Peripheral blood mononuclear cell (primary cell): ENCODE data around the gene ERMARD.

- PRO-cap, 8 experiments, result no peak in any of the 8 experiments
Observed at GRCh38 chr6:169269222-169269962, 15.7 kb upstream of the THBS2 start.

GRCh38 chr6:169529869-169530245, 172.0 kb downstream of the WDR27 start:
- PRO-cap, 8 experiments, result no peak in any of the 8 experiments

DNA sequence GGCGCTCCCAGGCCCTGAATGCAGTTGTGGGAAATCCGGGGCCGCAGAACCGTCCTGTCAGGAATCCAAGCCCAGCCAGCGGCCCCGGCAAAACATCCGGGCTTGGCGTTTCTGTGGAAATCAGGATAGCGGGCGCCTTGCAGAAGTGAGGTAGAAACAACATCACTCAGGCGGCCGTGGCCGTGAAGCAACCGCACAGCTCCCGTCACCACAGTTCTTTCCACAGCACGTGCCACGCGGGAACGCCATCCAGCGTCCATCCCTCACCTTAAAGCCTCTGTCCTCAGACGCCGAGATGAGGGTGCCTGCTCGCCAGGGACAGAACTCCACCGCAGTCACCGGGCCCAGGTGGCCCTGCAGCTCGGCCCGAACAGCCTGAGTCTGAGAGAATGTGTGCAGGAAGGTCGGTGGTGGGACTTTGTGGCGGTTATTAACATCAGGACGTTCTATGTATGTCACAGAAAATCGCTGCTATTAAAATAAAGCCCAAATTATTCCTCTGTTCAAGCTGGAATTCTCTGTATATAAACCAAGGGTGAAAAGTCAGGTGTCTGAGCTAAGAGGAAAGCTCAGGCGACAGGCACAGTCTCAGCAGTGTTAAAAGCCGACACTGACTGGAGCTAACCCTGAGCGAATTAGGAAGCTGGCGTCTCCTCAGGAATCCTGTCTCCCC, 34.0 kb downstream of the WDR27 start:
- PRO-cap, 8 experiments, result no peak in any of the 8 experiments

- PRO-cap, 8 experiments, result peak in 6 of 8 experiments; most common plus-strand start chr6:169701428 (in 6); most common minus-strand start chr6:169701423 (in 1)
Observed at GRCh38 chr6:169701205-169701855, 499 bp downstream of the WDR27 start.

DNA sequence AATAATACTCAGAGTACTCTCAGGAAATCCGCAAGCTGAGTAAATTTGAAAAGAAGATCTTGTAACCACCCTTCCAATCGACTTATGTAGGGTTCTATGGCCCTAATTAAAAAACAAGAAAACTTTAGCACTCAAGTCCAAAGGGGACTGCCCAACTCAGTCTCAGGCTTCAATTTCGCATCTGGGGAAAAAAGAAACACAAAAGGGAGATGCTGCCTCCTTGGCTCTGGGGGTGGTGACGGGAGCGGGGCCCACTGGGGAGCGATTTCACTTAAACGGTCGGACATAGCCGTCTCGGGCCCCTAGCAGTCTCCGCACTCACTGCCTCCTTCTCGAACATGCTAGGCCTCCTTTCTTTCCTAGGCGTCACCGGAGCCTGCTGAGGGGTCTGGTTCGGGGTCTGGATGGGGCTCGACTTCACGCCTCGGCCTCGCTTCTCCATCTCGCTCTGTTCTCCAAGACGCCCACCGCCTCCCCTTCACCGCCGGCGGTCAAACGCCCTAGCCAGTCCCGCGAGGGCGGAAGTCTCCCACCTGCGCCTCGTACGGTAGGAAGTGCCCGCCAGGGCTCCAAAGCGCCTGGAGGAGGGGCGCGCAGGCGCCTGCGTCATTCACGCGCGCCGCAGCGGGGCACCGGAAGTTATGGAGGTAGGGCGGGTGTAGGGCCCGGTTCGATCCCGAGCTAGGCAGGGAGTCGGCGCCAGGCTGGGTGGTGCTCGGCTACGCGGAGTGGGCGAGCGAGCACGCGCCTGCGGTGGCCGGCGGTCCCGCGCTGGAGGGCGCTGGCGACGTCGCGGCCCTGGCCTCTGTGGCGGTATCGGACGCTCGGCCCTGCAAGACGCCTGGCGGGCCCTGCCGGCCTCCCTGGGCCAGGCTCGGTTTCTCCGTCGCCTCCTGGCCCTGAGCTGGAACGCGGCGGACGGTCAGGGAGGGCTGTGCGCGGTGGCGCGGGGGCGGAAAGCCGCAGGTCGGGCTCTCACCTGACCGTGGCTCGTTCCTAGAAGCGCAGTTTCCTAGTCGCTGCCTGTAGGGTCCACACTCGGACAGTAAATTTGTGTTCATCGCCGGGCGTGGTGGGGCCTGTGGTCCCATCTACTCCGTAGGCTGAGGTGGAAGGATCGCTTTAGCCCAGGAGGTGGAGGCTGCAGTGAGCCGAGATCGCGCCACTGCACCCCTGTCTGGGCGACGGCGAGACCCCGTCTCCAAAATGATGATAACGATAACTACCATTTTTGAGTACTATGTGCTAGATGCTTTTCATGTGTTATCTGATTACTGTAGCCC, at the start of gene ERMARD:
Gene ERMARD (plus strand): TSS at position 606 of the 1,283 bp plus-strand sequence.
- PRO-cap, 8 experiments, result peak in 8 of 8 experiments; most common plus-strand start position 688 of the sequence (in 8); most common minus-strand start position 546 of the sequence (in 4)

- PRO-cap, 8 experiments, result no peak in any of the 8 experiments
Observed at GRCh38 chr6:169765669-169766154, 14.3 kb downstream of the ERMARD start.

DNA sequence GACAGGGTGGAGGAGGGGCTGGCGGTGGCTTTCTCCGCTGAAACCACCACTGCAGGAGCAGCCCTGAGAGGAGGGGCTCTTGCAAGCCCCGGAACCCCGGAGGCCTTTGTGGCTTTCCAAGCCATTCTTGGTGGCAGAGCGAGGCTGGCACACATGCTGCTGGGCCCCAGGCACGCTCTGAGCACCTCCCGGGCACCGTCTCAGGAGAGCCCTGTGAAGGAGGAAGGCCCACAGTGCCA, 170.4 kb downstream of the ERMARD start:
- PRO-cap, 8 experiments, result no peak in any of the 8 experiments

DNA sequence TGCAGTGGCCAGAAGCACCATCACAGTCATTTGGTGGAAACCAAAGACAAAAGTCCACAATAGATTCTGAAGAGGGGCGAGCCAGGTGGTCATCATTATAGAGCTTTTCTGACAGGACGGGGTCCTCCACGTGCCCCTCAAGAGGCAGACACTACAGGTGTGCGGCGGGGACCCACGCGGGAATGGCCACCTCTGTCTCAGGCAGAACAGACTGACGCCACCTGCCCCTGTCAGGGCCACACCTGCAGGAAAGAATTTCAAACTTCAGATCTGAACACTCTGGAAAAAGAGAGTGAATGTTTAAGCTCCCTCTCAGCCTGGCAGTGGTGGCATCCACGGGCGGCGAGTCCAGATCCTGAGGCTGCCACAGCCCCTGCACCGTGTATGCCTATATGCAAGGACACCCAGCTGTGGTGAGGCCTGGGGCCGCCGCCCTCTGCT, 234.7 kb downstream of the ERMARD start:
- PRO-cap, 8 experiments, result no peak in any of the 8 experiments

DNA sequence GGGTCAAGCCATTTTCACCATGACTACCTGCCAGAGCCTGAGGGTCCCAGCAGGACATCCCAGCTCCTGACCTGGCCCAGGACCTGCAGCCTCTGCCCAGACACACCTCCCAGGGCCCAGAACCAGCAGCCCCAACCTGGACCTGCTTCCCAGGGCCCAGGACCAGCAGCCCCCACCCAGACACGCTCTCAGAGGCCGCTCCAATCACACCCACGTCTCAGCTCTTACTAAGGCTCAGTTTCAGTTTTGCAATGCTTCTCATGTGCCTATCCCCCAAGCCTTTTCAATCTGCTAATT, 253.4 kb downstream of the DLL1 start:
- PRO-cap, 8 experiments, result no peak in any of the 8 experiments

DNA sequence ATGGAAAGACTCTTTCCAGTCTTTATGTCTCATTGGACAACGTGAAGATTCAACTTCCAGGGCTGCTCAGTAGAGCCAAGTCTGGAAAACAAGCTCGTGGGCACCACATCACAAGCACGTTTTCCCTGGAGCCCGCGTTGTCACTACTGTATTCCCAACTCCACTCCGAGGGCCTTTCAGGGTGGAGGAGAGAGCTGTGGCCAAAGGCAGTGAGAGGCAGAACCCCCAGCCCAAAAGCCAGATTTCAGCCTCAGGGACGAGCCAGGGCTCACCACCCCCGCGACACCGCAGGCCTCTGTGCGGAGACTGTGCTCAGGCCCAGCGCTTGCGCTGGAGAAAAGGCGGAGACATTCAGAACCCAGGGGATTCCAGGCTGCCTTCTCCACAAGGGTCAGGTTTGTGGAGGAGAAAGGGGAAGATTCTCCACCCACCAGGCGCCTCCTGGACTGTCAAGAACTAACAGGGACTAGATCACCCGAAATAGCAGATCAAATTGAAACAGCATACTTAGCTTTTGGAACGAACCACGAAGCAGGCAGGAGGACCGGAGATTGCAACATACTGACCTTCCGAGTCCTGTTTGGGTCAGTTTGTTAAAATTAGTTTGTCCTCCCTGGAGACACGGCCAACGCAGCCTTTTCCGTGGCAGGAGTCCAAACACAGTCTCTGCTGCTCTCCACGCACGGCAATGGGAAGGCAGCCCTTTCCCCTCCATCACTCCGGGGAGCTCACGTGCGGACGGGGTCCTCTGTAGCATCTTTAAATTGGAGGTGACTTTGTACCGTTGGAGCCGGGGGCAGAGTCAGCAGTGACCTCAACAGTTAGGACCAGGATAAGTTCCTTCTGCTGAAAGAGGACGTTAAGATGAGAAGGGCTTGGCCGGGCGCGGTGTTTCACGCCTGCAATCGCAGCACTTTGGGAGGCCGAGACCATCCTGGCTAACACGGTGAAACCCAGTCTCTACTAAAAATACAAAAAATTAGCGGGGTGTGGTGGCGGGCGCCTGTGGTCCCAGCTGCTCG, 14.3 kb downstream of the DLL1 start:
- PRO-cap, 8 experiments, result no peak in any of the 8 experiments

- PRO-cap, 8 experiments, result peak in 4 of 8 experiments; most common plus-strand start chr6:170280810 (in 2); most common minus-strand start chr6:170280753 (in 2)
Observed at GRCh38 chr6:170279794-170281048, 10.7 kb downstream of the DLL1 start.

- PRO-cap, 8 experiments, result no peak in any of the 8 experiments
Observed at GRCh38 chr6:170318106-170318922, 11.8 kb downstream of the FAM120B start.